Bronchial epithelial cell (primary cell): ENCODE data around the gene NAPSA.

- RRBS, 2 experiments = no CpG with 5 or more reads among the region's 26 CpGs
Observed at GRCh38 chr19:49854243-49854860, 13.0 kb downstream of the PNKP start.

DNA sequence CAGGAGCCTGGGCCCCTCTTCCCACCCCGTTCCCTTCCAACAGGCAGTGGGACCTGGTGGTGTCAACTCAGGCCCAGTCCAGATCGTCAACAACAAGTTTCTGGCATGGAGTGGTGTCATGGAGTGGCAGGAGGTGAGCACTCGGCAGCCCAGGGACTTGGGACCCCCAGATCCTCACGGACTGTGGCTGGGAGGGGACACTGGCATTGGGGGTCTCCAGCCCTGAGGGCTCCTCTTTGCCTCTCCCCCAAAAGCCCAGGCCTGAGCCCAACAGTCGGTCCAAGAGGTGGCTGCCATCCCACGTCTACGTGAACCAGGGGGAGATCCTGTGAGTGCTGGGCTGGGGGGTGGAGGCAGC lies 9.7 kb downstream of the PNKP start:
- RRBS, 2 experiments = no CpG with 5 or more reads among the region's 7 CpGs

- RRBS, 2 experiments = no CpG with 5 or more reads among the region's 11 CpGs
Observed at GRCh38 chr19:49930082-49930375, 725 bp upstream of the NUP62 start.

- RRBS, 2 experiments = no CpG with 5 or more reads among the region's 15 CpGs
Observed at GRCh38 chr19:49955935-49956457, 5.0 kb downstream of the SIGLEC11 start.

DNA sequence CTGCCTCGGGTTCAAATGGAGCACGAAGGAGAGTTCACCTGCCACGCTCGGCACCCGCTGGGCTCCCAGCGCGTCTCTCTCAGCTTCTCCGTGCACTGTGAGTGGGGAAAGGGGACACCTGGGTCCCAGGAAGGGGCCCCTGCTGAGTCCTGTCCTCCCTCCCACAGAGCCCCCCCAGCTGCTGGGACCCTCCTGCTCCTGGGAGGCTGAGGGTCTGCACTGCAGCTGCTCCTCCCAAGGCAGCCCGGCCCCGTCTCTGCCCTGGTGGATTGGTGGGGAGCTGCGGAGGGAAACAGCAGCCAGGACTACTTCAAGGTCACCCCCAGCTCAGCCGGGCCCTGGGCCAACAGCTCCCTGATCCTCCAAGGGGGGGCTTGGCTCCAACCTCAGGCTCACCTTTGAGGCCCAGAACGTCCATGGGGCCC lies 11.0 kb upstream of the SIGLEC11 start:
- RRBS, 2 experiments = 12 to 27% methylated on average over 2 of the region's 13 CpGs

DNA sequence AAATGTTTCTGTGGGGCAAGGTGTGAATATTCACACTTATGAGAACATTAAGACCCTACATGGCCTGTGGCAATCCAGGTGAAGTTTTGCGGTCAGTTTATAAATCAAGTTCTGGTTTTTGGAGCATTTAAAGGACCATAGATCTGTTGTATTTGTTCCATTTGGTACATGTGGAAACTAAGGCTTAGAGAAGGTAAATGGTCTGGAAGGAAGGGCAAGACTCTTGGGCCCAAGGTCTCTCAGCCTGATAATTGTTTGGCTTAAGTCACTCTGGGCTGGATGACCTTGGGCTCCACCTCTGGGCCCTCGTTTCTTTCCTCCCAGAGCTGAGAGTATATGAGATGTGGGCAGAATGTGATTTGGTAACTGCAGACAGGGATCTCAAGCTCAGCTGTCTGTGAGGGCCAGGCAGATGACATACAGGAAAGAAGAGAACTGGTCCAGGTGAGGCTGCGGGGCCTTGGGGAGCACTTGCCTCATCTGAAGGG lies 1.4 kb downstream of the ZNF473 start:
- RRBS, 2 experiments = no CpG with 5 or more reads among the region's 3 CpGs

- RRBS, 2 experiments = no CpG with 5 or more reads among the region's 20 CpGs
Observed at GRCh38 chr19:50137045-50137573, 26.0 kb downstream of the IZUMO2 start.

DNA sequence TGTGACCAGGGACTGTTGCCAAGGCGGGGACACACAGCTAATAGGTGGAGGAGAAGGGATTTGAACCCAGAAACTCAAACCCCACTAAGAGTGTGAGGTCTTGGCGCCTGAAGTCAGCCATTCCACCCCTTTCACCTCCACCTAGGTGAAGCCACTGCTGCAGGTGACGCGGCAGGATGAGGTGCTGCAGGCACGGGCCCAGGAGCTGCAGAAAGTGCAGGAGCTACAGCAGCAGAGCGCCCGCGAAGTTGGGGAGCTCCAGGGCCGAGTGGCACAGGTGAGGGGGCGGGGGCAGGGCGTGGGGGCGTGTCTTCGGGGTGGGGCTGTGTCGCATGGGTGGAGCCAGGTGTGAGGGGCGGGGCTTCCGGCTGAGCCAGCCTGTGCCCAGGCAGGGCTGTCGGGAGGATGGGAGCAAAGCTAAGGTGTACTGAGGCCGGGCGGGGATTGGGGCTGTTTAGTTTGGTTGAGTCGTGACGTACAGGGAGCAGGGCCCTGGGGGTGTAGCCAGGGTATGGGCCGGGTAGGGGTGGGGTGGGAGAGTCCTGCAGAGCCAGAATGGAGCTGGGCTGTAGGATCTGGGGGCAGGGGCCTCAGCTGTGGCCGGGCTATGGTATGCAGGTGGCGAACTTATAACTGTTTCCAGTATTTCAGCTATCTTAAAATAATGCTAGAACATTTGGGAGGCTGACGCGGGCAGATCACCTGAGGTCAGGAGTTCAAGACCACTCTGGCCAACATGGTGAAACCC lies 62.3 kb downstream of the KCNC3 start:
- RRBS, 2 experiments = 33 to 47% methylated on average over 6 of the region's 26 CpGs

- RRBS, 2 experiments = 3% methylated on average over 5 of the region's 18 CpGs
Observed at GRCh38 chr19:50315750-50316432, 13.3 kb downstream of the KCNC3 start.

GRCh38 chr19:50328285-50329212 lies 628 bp downstream of the KCNC3 start:
- RRBS, 2 experiments = 1 to 2% methylated on average over 22 of the region's 141 CpGs

DNA sequence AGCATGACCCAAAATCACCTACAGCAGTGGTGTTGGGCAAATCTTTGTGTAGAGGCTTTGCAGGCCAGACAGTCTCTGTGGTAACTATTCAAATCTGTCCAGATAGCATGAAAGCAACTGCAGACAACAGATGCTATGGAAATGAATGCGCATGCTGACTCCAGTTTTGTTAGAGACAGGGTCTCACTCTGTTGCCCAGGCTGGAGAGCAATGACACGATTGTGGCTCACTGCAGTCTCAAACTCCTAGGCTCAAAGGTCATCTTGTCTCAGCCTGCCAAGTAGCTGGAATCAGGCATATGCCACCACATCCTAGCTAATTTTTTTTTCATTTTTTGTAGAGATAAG lies 12.1 kb upstream of the KCNC3 start:
- RRBS, 2 experiments = no CpG with 5 or more reads among the region's 2 CpGs

GRCh38 chr19:50344436-50345285 lies 15.5 kb upstream of the KCNC3 start:
- RRBS, 2 experiments = 63 to 71% methylated on average over 3 of the region's 7 CpGs

DNA sequence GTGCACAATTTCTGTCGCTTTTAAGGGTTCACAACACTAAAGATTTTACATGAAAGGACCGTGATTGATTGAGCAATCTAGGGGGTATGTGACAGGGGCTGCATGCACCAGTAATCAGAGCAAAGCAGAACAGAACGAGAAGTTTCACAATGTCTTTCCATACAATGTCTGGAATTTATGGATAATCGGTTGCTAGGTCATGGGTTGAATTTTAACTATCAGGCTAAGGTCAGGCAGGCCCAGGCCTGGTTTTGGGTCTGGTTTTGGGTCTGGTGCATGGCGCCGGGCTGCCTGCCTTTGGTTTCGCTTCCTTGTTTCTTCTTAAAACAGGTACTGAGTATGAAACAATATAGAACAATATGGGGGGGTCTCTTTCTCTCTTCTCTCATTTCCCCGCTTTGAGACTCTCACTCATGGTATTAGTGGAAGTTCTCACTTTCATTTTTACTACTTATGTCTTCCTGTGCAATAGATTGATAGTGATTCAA lies 18.0 kb upstream of the KCNC3 start:
- RRBS, 2 experiments = no CpG with 5 or more reads among the region's 8 CpGs

- RRBS, 2 experiments = no CpG with 5 or more reads among the region's 11 CpGs
Observed at GRCh38 chr19:50365312-50366324, at the start of gene NAPSA. Gene NAPSA, minus strand, starts transcription at chr19:50365639.

GRCh38 chr19:50378446-50379070 lies 2.3 kb downstream of the NR1H2 start:
- RRBS, 2 experiments = 85 to 89% methylated on average over 5 to 6 of the region's 22 CpGs

GRCh38 chr19:50414683-50415015 lies 4.1 kb upstream of the SPIB start:
- RRBS, 2 experiments = 4% methylated on average over 9 of the region's 18 CpGs; no CpG with 5 or more reads in 1 of the 2 experiments

- RRBS, 2 experiments = no CpG with 5 or more reads among the region's 23 CpGs
Observed at GRCh38 chr19:50416761-50417399, 1.9 kb upstream of the SPIB start.

GRCh38 chr19:50417577-50418116 lies 1.1 kb upstream of the SPIB start:
- RRBS, 2 experiments = no CpG with 5 or more reads among the region's 23 CpGs

- RRBS, 2 experiments = 3 to 5% methylated on average over 9 of the region's 45 CpGs
Observed at GRCh38 chr19:50427853-50428612, 4.7 kb upstream of the MYBPC2 start.

DNA sequence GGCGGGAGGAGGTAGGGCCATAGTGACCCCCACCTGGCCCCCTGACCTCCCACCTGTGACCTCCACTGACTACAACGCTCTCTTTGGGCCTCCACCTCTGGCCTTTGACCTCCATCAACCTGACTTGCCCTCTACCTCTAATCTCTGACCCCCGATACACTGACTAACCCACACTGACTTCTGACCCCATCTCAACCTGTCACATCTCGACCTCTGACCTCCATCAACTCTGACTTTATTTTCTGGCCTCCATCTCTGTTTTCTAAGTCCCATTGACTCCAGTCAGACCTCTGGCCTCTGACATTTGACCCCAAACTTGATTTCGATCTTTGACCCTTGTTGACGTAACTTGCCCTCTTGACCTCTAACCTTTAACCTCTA lies 625 bp downstream of the ACP4 start:
- RRBS, 2 experiments = no CpG with 5 or more reads among the region's 6 CpGs